Progenitor cell of endocrine pancreas (in vitro differentiated cells): ENCODE measurements around a stretch of chr9.

DNA sequence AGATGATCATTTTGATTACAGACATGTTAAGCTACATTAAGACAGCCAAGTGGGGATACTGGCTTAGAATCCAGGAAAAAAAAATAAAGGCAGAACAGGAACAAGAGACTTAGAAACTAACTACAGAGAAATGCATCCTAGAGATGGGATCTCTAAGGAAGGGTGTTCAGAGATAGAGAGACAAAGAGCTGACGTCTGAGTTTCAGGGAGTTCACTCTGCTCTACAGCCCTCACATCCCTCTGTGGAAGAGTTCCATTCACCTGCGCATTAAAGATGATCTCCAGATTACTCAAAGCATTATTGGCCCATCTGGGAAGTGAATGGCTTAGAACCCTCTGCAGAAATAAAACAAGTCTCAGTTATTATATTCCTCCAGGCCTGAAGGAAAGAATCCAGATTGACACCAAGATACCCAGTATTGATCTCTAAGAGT lies 25.1 kb downstream of the ABCA1 start:
- PRO-cap = no peak

DNA sequence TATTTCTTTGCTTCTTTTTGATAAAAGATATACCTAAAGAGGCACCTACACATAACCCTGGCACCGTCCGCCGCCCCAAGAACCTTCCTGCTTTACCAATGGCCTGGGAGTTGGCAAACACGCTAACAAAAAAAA lies 1.8 kb downstream of the ABCA1 start:
- PRO-cap = bidirectional peak, plus-strand start outside the sequence, minus-strand start at position 89 of the sequence

GRCh38 chr9:105053093-105053728 lies 125.3 kb upstream of the ABCA1 start:
- PRO-cap = no peak

GRCh38 chr9:105065977-105066681 lies 138.2 kb upstream of the ABCA1 start:
- PRO-cap = no peak

- PRO-cap = no peak
These were observed 56.7 kb upstream of the SLC44A1 start for GRCh38 chr9:105187650-105188250.

DNA sequence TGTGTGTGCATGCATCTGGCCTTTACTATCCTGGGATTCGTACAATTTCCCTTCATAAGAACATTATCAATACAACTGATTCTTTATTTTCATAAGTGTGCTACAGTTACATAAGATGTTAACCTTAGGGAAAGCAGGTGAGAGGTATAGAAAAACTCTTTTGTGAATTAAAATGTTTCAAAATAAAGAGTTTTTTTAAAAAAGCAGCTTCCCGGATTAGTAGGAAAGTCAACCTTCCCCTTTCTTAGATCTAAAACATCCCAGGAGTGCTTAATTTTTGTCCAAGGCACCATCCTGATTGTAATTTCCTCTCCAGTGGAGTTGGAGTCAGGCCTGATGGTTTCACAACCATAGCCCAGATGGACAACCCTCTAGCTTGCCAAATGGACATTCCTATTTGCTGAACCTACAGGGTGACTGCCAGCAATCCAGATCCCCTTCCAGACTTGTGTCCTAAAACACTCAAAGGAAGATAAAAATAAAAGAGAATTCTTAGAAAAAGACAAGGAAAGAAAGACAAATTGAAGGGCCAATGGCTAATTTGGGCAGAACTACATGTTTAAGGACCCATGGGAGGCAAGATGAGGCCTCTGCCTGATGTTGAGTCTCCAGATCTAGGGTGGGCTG lies 38.7 kb upstream of the SLC44A1 start:
- PRO-cap = no peak

DNA sequence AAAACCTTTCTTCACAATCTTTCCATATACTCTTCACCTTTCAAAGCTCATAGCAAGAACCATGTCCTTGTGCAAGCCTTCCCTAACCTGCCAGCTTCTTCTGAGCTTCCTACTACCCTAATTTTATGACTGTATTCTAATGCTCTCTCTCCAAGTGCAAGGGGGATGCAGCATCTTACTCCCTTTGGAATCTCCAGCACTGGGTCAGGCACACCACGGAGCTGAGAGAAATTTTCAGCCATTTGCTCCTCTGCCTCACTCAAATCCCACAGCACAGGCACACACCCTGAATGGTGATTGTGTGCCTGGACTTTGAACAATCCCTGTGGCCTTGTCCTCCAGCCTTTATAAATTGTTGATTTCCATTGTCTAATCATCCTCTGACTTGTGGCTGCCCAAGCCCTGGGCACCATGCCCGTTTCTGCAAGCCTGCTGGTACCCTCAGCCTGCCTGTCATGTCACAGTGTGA lies 28.2 kb upstream of the SLC44A1 start:
- PRO-cap = no peak

GRCh38 chr9:106675614-106676499 lies 187.1 kb upstream of the ZNF462 start:
- PRO-cap = no peak

- PRO-cap = no peak
These were observed 65.7 kb upstream of the ZNF462 start for GRCh38 chr9:106797250-106797698.

- PRO-cap = no peak
These were observed 33.6 kb upstream of the ZNF462 start for GRCh38 chr9:106829363-106829680.

- PRO-cap = no peak
These were observed 11.2 kb downstream of the ZNF462 start for GRCh38 chr9:106873937-106874717.

DNA sequence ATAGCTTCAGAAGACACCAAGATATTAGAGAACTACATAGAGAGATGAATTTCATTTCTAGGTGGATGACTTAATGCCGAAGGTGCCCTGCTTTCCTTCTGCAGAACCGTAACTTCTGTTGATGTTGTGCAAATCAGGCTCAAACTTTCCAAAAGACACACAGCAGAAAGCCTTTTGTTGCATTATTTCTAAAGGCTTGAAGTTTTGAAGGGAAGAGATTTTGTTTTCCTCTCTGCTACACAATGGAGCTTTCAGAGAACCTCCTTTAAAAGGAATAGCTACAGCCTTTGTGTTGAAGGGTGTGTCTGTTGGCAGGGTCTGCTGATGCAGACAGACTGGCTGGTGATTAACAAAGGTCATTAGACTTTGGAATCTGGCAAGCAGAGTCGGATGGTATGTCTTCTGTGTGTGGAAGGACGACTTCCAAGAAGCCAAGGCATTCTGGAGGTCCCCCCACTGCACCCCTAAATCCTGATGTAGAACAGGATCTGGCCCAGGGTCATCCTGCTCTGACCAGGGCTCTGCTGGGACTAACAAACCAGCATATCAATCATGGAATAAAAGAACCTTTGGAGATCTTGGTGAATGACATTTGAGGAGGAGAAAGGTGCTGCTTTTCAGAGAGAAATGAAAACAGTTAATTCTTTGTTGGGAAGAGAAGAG lies 57.9 kb downstream of the ZNF462 start:
- PRO-cap = unidirectional peak, plus-strand start at position 295 of the sequence; unidirectional peak, plus-strand start at position 359 of the sequence

- PRO-cap = no peak
These were observed 148.6 kb downstream of the ZNF462 start for GRCh38 chr9:107011239-107012264.

- PRO-cap = no peak
These were observed 140.2 kb upstream of the RAD23B start for GRCh38 chr9:107142839-107143378.

GRCh38 chr9:107172604-107173097 lies 110.4 kb upstream of the RAD23B start:
- PRO-cap = no peak

DNA sequence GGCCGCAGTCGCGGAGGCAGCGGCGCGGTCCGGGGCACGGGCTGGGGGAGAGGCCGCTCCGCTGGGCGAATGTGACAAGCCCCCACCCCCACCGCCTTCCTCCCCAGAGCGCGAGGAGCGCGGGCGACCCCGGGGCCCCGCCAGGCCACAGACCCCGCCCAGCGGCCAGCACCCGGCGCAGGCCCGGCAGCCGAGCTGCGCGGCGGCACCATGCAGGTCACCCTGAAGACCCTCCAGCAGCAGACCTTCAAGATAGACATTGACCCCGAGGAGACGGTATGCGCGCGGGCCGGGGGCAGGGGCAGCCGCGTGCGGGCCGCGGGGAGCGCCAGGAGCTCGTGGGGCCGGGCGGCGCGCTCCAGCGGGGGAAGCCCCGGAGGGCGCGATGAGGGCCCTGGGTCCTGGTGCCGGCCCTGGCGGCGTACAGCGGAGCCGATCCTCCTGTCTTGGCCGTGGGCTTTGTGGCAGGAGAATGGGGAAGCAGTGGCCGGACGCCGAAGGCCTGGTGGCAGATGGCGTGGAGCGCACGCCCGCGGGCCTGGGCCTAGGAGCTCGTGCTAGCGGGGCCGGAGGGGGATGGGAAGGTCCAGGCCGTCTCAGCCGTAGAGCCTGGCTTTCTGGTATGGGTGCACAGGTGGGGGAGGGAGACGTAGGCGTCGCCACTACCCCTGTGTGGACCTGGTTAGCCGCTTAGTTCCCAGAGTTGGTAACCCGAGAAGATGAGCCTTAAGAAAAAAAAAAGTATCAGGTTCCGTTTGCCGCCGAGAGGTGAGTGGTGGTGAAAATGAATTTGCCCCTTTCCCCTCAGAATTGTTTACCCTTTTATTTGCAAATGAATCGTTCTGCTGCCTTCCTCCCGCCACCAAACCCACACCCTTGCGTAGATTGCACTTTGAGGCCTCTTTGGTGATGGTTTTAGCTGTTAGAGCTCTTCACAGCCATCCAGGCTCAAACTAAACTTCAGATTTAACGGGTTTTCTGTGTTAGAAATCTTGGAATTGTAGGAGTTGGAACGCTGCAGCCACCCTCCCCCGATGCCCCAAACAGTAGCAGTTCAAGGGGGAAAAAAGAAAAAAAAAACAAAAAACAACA lies 687 bp downstream of the RAD23B start:
- PRO-cap = bidirectional peak, plus-strand start outside the sequence, minus-strand start at position 73 of the sequence; bidirectional peak, plus-strand start at position 511 of the sequence, minus-strand start at position 517 of the sequence; bidirectional peak, plus-strand start at position 881 of the sequence, minus-strand start at position 889 of the sequence

- PRO-cap = no peak
These were observed 2.9 kb downstream of the RAD23B start for GRCh38 chr9:107285803-107286530.

DNA sequence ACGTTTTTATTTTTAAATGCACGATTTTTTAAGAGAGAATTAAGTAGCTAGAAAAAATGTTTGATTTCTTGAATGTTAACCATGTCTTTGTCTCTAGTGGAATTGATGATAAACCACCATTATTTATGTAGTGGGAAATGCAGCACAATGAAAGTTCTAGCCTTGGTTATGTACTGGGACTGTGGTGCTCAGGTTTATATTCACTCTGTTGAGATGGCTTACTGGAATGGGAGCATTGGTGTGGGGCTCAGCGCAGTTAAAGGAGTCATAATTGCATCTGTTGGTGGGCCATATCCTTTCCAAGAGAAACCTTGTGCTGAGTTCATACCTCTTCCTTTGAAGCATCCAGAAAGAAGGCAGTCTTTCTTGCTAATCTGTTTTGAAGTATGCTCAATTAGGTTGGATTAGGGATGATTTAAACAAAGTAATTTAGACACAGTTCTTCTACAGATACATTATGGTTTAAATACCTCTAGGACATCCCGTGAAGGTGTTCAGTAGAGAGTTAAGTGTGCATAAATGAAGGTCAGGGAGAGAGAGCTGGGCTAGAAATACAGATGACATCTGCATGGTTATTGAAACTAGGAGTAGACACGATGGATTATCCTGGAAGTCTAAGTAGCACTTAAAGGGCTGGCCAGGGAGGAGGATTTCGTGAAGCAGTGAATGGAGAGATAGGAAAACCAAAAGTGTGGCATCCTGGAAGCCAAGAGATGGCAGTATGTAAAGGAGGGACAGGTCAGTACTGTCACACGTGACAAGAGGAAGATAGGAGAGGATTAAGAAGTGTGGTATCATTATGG lies 11.3 kb downstream of the RAD23B start:
- PRO-cap = no peak

DNA sequence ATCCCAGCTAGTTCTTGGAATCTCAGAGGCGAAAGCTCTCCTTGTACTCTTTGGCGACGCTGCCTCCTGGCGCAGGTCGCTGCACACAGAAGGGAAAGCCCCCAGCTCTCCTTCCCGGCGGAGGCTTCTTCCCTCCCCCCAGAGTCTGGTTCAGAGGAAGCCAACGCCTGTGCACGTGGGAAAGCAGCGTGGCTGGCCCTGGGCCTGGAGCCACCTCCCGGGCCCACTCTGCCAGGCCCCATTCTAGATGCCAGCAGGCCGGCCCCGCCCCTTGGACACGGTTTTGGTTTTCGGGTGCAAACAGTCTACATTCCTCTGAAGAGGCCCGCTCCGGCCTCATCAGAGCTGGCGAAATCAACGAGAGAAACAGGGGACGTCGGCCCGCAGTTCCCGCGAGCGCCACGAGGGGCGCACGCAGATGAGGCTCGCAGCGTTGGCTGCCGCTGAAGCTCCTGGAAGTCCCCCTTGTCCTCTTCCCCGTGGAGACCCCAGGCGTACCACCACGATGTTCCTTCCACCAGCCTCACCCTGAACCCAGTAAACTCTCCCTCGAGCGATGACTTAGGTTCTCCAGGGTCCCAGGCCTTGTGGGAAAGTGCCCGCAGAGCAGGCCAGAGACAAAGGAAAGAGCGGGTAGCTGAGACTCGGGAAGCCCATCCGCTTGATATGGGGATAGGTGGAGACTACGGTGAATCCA lies 64.4 kb downstream of the KLF4 start:
- PRO-cap = no peak

- PRO-cap = no peak
These were observed 103.4 kb upstream of the KLF4 start for GRCh38 chr9:107592963-107593436.